ENCODE data around the gene GSTO1.

- RRBS: no CpG with 5 or more reads among the region's 3 CpGs
Measured at GRCh38 chr10:103388736-103389343, 7.4 kb downstream of the ATP5MK start.

DNA sequence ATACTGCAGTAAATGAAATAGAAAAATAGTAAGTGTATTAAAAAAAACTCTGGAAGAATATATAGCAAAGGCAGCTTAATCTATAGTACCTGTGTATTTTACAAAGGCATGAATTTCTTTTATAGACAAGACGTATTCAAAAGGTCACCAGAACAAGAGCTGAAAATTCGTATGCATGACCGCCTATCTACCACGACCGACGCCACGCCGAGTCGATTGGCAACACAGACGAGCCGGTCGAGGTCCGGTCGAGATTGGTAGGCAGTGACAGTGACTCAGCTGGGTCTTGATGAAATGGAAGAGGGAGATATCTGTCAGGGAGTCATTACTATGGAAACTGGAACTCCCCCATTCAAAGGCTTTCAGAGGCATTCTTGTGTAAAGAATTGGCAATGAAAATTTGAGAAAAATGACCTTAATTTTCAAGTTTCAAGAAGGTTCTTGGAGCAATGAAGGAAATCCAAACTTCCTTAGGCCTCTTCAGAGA, 2.1 kb downstream of the ATP5MK start:
- RRBS: no CpG with 5 or more reads among the region's 14 CpGs

- RRBS: under 1% methylated on average over 7 of the region's 33 CpGs
Measured at GRCh38 chr10:103395590-103396345, 507 bp downstream of the ATP5MK start.

DNA sequence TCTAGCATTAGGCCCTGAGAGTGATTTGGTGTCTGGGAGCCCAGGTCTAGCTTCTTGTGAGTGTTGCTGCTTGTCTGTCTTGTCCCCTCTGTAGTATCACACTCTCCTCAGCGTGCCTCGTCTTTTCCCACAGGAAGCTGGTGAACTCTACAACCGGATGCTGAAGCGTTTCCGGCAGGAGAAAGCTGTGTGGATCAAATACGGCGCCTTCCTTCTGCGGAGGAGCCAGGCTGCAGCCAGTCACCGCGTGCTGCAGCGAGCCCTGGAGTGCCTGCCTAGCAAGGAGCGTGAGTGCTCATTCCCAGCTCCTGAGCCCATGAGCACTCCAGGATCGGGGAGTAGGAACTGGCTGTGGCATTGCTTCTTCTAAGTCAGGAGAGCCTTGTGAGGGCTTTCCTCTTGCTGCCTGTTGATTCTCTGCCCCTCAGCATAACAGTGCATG, 8.4 kb downstream of the CALHM2 start:
- RRBS: no CpG with 5 or more reads among the region's 13 CpGs

- RRBS: no CpG with 5 or more reads among the region's 10 CpGs
Measured at GRCh38 chr10:103445951-103446513, 6.1 kb downstream of the CALHM2 start.

DNA sequence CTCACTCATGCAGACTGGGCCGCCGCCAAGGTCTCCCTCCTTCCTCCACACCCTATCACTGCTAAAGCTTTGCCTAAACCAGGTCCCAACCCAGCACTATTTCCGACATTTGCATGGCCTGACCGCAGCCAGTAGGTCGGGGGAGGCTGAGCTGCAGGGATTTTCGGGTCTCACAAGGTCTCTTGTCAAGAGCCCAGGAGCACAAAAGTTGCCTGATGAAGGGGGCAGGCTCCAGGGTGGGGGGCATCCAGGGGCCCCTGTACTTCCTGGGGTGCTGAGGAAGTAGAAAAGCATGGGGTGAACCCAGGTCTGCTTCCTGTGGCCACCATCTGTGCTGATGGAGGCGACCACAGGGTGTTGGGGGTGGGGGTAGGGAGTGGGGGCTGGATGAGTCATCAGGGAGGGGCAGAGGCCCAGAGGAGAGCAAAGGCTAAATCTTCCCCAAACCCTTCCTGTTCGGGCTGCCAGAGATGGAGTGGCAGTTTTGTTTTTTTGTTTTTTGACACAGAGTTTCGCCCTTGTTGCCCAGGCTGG, 7.8 kb downstream of the CALHM3 start:
- RRBS: no CpG with 5 or more reads among the region's 9 CpGs

- RRBS: no CpG with 5 or more reads among the region's 18 CpGs
Measured at GRCh38 chr10:103598062-103599291, 105.0 kb downstream of the NEURL1 start.

DNA sequence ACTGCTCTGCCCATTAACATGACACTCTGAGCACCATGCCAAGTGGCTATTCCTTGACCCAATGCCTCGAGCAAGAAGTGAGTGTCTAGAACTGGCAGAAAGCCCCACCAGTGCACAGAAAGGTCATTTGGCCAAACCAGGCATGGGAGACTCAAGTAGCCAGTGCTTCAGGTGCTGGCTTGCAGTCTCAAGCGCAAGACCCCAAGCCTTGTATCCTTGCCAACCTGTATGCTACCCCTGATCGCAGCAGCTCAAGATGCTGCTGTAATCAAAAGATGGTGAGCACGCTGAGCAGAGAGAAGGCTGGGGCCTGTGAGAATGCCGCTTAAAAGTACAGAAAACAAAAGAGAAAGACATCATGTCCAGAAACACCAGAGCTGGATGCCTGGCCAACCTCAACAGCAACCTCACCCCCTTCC, 155.9 kb downstream of the NEURL1 start:
- RRBS: no CpG with 5 or more reads among the region's 5 CpGs

- RRBS: no CpG with 5 or more reads among the region's 40 CpGs
Measured at GRCh38 chr10:103668212-103669447, 175.1 kb downstream of the NEURL1 start.

DNA sequence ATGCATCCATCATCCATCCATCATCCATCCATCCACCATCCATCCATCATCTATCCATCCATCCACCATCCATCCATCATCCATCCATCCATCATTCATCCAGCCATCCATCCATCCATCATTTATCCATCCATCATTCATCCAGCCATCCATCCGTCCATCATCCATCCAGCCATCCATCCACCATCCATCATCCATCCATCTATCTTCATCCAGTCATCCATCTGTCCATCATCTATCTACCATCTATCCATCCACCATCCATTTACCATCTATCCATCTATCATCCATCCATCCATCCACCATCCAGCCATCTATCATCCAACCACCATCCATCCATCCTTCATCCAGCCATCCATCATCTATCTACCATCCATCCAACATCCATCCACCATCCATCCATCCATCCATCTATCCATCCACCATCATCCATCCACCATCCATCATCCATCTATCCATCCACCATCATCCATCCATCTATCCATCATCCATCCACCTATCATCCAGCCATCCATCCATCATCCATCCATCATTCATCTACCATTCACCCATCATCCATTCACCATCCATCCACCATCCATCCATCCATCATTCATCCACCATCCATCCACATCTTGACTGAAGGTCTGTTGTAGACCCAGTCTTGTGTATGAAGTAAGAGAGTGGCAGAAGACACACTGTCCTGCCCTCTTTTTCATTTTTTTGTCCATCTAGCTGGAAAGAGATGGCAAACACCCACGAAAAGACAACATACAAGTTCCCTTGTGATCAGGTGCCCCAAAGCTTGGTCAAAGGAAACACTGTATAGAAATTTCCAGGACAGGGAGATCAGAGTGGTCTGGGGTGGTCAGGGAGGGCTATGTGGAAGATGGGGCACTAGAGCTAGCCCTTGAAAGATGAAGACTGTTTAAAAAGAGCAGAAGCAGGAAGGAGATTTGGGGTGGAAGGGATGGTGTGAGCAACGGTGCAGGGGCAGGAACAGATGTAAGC, 153.5 kb downstream of the SH3PXD2A start:
- RRBS: no CpG with 5 or more reads among the region's 3 CpGs

GRCh38 chr10:103720035-103721027, 135.0 kb downstream of the SH3PXD2A start:
- RRBS: no CpG with 5 or more reads among the region's 20 CpGs

- RRBS: no CpG with 5 or more reads among the region's 15 CpGs
Measured at GRCh38 chr10:103745642-103746267, 109.6 kb downstream of the SH3PXD2A start.

GRCh38 chr10:103759004-103759969, 96.1 kb downstream of the SH3PXD2A start:
- RRBS: 38% methylated on average over 1 of the region's 15 CpGs

- RRBS: no CpG with 5 or more reads among the region's 4 CpGs
Measured at GRCh38 chr10:103814536-103814955, 40.8 kb downstream of the SH3PXD2A start.

- RRBS: 2% methylated on average over 2 of the region's 20 CpGs
Measured at GRCh38 chr10:103966883-103967074, 161 bp upstream of the SLK start.

- RRBS: no CpG with 5 or more reads among the region's 5 CpGs
Measured at GRCh38 chr10:104021496-104022247, 54.7 kb downstream of the SLK start.

DNA sequence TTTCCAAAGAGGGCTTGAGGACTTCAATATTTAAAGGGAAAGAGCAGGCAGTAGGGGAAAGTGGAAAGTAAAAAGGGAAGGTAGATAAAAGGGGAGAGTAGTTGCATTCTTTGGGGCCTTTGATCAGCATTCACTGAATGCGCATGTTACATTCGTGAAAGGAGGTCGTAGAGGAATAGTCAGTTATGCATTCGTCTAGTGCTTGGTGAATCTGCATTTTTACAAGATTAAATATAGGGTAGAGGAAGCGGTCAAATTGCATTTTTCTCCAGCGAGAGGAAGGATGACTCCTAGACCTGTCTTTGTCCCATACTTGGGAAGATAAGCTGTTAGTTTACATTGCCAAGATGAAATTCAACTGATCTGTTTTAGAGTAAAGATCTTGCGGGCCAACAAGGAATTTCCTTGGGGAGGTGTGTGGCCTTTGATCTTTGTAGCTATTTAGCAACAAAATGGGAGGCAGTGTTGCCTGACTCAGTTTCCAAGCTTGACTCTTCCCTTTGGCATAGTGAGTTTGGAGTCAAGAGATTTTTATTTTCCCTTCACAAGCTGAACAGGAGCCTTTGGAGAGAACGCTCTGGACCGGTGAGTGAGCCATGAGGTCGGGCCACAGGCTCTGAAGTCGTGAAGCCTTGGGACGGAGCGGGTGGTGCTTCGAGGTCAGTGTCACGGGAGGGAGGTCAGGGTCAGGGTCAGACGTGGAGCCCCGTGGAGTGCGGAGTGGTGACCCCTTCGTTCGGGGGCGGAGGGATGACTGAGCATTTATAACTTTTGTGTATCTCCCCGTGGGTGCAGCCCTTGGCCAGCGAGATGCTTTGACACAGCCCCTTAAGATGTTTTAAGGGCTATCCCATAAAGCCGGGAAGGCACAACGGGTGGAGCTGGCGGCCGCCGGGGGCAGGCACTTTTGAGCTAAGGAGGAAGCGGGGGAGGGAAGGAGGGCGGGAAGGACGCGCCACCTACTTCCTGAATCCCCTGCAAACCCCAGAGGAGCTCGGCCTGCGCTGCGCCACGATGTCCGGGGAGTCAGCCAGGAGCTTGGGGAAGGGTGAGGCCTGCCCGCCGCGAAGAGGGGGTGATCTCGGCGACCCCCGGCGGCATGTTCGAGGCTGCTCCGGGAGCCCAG, at the start of gene GSTO1:
GSTO1 (plus strand) TSS at position 978 of the 1,126 bp plus-strand sequence.
- RRBS: 2% methylated on average over 7 of the region's 46 CpGs

DNA sequence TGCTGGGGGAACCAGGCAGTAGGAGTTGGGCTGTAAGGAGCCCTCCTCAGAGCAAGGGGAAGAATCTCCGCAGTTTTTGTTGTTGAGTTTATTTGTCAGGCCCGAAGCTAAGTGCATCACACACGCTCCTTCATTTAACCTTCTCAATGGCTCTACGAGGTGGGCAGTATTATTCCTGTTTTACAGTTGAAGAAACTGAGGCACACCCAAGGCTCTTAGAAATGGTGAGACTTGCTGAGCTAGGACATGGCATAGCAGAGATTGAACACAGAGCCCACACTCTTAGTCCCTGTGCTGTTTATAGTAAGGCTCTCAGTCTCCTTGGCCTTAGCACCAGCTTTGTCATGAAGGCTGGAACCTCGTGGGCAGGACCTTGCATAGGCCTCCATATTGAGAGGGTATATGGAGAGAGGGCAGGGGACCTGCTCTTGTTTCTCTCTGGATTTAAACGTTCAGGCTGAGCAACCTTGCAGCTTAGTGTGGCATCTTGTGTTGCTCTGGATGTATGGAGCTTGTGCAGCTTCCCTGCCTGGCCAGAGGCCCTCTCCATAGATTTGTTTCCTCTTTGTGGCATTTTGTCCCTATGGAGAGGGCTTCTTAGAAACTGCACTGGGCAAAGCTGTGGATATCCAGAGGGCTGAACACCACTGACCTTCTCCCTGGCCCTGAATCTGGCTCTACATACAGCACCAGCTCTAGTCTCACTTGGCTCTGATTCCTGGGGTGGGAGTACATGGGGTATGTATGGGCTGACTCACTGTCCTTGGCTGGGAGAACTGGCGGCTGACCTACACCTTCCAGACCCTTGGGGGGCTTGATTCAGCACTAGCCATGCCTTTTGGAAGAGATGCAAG, 30.7 kb downstream of the ITPRIP start:
- RRBS: no CpG with 5 or more reads among the region's 7 CpGs

GRCh38 chr10:104336013-104336476, 2.2 kb downstream of the ITPRIP start:
- RRBS: no CpG with 5 or more reads among the region's 3 CpGs

All from GM19240 (cell line).